Epithelial cell of alveolus of lung (primary cell): ENCODE results near the genes RXFP1 and ETFDH.

- RAMPAGE, long total RNA, result no peak
- RRBS, result no CpG with 5 or more reads among the region's 3 CpGs
Observed at GRCh38 chr4:154618592-154619037, 6.2 kb upstream of the FGG start.

DNA sequence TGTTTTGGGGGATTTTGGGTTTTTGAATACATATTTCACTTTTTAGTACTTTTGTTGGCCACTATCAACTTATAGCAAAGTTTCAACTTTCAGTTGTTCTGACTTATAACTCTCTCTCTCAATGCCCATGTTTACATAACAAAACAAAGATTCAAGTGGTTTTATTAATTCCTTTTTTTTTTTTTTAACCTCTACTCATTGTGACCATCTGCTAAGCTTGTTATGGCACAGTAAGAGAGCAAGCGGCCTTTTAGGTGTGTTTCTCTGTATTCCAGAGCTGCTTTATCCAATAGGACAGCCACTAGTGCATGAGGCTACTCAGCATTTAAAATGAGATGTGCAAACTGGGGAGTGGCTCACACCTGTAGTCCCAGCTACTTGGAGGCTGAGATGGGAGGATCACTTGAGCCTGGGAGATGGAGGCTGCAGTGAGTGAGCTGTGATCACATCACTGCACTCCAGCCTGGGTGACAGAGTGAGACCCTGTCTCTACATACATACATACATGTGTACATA lies 20.0 kb downstream of the GUCY1B1 start:
- RAMPAGE, long total RNA, result no peak
- RRBS, result no CpG with 5 or more reads among the region's 1 CpG

- RAMPAGE, long total RNA, result no peak
- RRBS, result no CpG with 5 or more reads among the region's 1 CpG
Observed at GRCh38 chr4:155784174-155784602, 25.4 kb downstream of the GUCY1B1 start.

GRCh38 chr4:155789437-155789856 lies 30.6 kb downstream of the GUCY1B1 start:
- RAMPAGE, long total RNA, result no peak
- RRBS, result no CpG with 5 or more reads among the region's 6 CpGs

- RAMPAGE, long total RNA, result no peak
- RRBS, result no CpG with 5 or more reads among the region's 4 CpGs
Observed at GRCh38 chr4:155935353-155935740, 18.3 kb downstream of the CTSO start.

DNA sequence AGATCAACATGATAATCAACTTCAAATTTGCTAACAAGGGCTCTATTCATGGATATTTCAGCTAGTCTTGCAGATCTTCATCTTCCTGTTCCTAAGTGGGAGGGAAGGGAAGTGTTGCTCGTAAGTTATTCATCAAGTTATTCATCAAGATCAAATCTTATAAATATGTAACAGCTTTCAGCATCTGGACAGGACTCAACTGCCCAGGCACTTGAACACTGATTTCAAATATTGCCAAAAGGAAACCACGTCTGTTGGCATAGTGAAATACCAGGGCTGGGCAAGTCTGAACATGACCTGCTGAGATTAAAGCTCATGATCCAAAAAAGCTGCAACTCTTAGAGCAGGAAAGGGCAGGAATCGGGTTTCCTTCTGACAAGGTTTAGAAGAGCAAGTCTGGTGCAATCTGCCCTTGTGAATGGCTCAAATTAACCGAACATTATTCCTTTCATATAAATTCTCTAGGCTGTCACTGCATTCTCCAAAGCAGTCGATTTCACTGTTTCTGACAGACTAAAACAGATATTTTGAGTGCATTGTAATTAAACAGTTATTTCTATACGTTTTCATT lies 200.2 kb downstream of the PDGFC start:
- RAMPAGE, long total RNA, result no peak
- RRBS, result no CpG with 5 or more reads among the region's 6 CpGs

DNA sequence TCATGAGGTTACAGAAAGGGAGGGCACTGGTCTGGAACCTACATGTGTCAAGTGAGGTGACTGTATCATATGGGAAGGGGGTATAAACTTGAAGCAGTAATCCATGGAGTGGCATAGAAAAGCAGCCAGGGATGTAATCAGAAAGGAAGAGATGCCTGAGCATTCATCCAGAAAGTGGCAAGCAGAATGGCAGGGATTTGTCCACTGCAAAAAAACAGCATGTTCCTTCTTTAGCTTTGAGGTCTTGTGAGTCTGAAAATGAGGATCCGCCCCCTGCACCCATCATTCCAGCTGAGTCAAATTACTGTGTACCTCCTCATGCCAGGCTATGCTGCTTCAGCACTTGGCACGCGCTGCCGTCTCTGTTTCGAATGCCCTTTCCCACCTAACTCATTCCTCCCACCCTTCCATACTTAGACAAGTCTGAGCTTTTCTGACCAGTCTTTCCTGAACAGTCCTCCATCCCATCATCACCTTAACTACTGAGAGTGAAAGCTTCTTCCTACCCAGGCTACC lies 81.5 kb downstream of the PDGFC start:
- RAMPAGE, long total RNA, result no peak
- RRBS, result no CpG with 5 or more reads among the region's 5 CpGs

DNA sequence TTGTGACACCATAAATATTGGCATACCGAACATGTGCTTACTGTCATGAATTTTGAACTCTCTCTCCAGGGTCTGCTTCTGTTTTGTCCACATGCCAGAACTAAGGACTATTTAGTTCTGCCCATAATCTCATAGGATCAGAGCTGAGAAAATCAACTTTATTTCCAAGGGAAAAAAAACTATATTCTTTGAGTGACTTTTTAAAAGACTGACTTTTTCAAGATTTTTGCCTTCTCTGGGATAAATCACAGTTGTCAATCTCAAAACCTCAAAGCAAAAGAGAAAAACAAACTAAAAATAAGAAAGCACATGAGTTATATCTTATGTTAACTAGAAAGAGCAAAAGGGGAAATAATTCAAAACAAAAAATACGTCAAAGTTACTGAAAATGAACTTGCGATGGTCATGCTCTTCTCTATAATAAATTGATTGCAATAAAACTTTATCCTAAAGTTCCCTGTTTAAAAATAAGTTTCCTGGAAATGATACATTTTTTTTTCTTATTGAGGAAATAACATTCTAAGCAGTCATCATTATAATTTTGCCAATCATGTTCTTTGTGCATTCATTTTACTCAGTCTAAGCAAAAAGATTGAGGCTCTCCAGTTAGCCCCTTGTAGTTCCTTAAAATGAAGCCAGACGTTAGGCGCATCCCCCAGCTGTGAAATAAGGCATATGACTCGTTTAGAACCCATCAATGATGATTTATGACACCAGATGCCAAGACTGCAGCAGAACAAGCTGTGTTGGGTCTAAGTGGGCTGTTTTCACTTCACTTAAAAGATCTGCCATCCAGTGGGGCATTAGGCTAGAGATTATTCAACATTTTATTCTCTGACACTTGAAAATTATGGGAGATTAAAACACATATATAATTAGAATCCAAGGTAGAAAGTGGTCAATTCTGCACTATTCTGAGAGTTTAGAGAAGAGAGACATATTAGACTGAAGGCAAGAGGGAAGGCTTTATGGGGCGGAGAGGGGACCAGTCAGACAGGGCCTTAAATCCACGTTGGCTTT lies 17.1 kb downstream of the PDGFC start:
- RAMPAGE, long total RNA, result no peak
- RRBS, result no CpG with 5 or more reads among the region's 8 CpGs

GRCh38 chr4:156957961-156958827 lies 13.4 kb downstream of the PDGFC start:
- RAMPAGE, long total RNA, result no peak
- RRBS, result no CpG with 5 or more reads among the region's 3 CpGs

GRCh38 chr4:156962316-156963137 lies 9.1 kb downstream of the PDGFC start:
- RAMPAGE, long total RNA, result no peak
- RRBS, result no CpG with 5 or more reads among the region's 5 CpGs

DNA sequence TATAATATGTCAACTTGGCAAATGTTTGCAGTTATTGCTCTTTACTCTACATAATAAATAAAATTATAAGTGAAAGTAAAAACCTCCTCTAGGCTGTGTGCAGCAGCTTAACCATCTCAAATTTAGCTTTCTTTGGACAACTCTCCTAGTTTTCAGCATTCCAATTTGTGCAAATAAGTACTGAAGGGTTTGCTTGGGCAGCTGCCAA lies 82.5 kb downstream of the GASK1B start:
- RAMPAGE, long total RNA, result no peak

DNA sequence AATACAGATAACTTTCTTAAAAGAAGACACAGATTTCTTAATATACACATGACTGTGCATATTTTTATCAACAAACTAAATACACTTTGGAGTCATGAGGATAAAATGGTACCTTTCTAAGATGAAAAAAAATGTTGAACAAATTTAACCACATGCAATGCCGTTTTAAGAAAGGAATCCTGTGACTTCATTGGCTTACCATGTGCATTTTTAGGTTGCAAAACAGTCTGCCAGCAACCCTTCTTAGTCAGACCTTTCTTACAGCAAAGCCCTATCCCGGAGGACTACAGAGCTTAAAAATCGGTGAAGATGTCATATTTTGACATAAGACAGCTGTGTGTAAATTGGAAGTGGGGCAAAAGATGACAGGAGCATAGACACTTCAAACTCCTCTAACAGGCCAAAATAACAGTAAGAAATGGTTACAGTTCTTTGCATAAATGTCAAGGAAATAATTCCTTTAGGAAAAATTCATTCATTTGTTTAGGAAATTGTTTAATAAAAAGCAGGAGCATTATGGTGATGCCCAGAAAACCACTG lies 51.6 kb downstream of the GASK1B start:
- RAMPAGE, long total RNA, result no peak
- RRBS, result no CpG with 5 or more reads among the region's 3 CpGs

DNA sequence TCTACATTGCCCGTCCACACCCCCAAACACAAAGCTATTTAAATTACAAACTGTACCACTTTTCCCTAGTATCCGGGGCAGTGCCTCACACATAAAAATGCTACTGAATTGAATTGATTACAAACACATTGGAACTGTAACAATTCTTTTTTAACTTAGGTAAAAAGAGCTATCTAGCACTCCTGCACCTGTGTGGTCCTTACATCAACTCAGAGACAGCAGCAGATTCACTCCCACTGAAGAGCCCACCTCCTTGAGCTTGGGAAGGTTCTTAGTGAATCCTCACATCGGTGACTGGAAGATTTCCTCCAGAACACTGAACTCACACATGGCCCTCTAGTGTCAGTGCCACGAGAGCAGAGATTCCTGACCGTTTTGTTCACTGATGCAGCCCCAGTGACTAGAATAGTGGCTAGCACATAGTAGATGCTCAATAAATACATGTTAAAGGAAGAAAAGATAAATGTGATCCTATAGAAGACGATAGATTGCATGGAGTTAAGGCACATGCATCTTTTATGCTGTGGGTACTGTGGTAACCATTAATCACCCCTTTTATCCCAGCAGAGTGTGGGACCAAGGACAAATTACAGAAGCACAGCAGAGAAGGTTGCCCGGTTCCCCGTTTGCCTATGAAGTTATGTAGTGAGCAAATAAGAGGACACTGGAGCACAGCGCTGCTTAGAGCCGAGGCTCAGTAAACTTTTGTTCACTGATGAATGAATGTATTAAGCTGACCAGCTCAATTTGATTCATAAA lies 8.8 kb downstream of the GASK1B start:
- RAMPAGE, long total RNA, result no peak
- RRBS, result no CpG with 5 or more reads among the region's 10 CpGs

GRCh38 chr4:158170390-158171114 lies 2.3 kb downstream of the GASK1B start:
- RAMPAGE, long total RNA, result no peak
- RRBS, result no CpG with 5 or more reads among the region's 30 CpGs

DNA sequence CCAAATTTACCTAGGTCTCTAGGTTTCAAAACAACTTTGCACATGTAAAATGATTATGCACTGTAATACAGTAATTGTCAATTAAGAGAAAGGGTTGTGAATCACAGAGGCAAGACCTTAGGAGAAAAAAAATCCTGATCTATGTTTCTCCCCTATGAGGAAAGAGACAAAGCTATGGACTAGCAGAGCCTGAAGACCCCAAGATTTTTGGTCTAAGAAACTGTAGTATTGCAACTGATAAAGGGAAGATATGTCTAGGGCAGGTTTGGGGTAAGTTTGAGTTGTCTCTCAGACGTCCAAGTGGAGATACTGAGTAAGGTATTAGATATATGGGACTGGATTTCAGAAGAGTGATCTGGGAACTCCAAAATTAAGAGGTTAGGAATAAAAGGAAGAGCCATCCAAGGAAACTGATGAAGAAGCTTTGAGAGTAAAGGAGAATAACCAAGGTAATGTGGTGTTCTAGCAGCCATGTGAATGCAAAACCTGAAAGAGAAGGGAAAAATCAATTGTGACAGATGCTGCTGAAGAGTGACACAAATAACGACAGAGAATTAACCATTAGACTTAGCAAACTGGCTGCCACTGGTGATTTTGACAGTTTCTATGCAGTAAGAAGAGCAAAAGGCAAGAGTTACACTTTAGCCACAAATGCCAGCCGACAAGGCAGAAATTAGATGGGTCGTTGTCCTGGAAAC lies 13.3 kb upstream of the TMEM144 start:
- RAMPAGE, long total RNA, result no peak
- RRBS, result no CpG with 5 or more reads among the region's 4 CpGs

DNA sequence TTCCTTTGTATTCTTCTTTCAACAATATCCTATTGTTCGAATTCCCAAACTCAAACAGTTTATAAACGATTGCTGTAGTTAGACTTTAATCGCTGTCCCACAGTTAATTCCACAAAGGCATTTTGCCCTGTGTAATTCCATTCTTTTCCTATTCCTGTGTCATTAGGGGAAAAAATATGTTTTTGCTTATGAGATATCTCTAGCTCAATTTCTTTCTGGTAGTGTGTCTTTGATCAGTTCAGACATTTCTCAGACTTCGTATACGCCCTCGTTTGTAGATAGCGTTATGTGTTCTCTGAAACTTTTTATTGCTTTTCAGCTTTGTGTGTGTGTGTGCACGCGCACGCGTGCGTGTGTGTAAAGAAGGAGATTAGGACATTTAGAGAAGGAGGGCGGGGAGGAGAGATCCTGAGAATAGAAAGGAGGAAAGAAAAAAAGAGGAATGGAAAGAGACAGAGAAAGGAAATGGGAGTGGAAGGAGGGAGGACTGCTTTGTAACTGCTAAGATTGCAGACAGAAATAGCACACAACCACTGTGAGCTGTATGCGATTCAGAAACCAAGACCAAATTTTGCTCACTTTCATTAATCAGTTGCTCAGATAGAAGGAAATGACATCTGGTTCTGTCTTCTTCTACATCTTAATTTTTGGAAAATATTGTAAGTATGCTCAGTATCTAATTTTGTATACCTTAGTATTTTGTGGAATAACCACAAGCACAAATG lies at the start of gene RXFP1:
TSS of gene RXFP1 (plus strand) at position 516 of the 725 bp plus-strand sequence.
- RAMPAGE, long total RNA, result no peak
- RRBS, result no CpG with 5 or more reads among the region's 14 CpGs

- RAMPAGE, long total RNA, result no peak
- RRBS, result 3% methylated on average over 8 of the region's 42 CpGs
Observed at GRCh38 chr4:158670615-158671756, 701 bp downstream of the C4orf46 start.

- RAMPAGE, long total RNA, result start-site peak on the minus strand at chr4:158671862-158671884, 24 and 147 reads in 2 replicates
- RRBS, result under 1% methylated on average over 14 of the region's 69 CpGs
Observed at GRCh38 chr4:158671757-158672529, at the start of gene ETFDH. Gene ETFDH (plus strand): TSS chr4:158672296.

- RAMPAGE, long total RNA, result no peak
- RRBS, result no CpG with 5 or more reads among the region's 3 CpGs
Observed at GRCh38 chr4:158686223-158686818, 14.2 kb downstream of the ETFDH start.

GRCh38 chr4:158716818-158717527 lies 6.2 kb downstream of the PPID start:
- RAMPAGE, long total RNA, result no peak
- RRBS, result no CpG with 5 or more reads among the region's 11 CpGs